ENCODE measurements around a stretch of chr3.

DNA sequence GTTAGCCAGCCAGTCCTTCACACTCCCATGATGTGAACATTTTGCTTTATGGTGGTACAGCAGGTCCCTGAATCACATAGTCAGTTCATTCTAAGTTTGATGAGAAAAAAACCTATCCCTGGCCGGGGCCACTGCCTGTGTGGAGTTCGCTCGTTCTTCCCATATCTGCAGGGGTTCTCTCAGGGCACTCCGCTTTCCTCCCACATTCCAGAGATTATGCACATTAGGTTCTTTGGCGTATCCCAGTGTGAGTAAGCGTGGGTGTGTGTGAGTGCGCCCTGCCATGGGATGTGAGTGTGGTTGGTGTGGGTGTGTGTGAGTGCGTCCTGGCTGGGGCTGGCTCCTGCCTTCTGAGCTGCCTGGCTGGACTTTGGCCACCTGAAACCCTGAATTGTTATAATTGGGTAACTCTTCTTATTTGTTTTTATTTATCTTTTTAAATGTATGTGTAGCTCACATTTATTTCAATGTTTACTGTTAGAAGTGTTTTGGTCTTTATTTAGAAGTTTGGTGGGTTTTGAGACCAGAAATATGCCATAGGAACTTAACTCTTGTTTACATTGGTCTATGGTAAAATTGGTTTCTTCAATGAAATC is 64.1 kb upstream of the PPARG start:
- PRO-cap = no peak
CAGE:
- cytosol, long polyA minus RNA = no peak
- cytosol, long polyA plus RNA = no peak
- long polyA plus RNA = no peak
- nucleus, long polyA minus RNA = no peak
- nucleus, long polyA plus RNA = no peak

DNA sequence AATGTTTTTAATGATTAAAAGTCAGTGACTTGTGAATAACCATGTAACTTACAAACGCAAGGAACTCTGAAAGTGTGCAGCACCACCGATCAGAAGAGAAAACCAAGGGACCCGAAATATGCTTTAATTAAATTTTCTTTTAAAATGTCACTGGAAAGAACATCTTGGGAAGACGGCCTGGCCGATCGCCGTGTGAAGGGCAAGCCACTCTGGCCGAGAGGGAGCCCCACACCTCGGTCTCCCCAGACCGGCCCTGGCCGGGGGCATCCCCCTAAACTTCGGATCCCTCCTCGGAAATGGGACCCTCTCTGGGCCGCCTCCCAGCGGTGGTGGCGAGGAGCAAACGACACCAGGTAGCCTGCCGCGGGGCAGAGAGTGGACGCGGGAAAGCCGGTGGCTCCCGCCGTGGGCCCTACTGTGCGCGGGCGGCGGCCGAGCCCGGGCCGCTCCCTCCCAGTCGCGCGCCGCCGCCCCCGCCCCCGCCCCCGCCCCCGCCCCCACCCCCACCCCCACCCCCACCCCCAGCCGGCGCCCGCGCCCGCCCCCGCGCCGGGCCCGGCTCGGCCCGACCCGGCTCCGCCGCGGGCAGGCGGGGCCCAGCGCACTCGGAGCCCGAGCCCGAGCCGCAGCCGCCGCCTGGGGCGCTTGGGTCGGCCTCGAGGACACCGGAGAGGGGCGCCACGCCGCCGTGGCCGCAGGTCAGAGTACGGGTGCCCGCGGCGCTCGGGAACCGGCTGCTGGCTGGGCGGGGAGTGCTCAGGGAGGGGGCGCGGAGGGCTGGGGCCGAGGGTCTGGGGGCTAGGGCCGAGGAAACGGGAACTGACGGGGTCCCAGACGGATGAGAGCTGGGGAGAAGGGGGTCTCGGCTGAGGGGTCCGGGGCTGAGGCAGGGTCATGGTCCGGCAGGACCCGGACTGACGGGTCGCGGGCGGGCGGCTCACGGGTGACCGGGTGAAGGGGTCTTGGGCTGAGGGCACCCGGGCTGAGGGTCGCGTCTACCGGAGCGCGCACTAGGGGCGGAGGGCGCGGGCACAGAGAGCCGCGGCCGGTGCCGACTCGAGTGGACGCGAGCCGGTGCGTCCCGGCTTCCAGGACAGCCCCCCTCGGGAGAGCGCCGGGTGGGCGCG is 1.2 kb upstream of the PPARG start:
- PRO-cap = no peak
CAGE:
- cytosol, long polyA minus RNA = no peak
- cytosol, long polyA plus RNA = no peak
- long polyA plus RNA = no peak
- nucleus, long polyA minus RNA = no peak
- nucleus, long polyA plus RNA = no peak

DNA sequence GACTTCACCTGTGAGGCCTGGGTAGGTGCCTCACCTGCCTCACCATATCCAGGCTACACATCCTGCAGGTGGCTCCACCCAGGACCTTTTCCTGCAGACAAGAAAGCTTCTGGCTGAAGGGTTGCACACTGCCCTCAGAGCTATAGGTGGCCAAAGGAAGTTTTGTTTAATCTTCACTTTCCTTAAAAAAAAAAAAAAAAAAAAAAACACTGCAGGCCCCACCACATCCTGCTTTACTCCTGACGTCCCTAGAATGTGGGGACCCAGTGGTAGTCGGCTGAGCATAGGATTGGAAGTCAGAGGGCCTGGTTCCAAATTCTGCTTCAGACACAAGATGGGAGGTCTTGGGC is 2.8 kb downstream of the MKRN2OS start:
- PRO-cap = no peak
CAGE:
- cytosol, long polyA minus RNA = no peak
- cytosol, long polyA plus RNA = no peak
- long polyA plus RNA = no peak
- nucleus, long polyA minus RNA = no peak
- nucleus, long polyA plus RNA = no peak

- PRO-cap = no peak
CAGE:
- cytosol, long polyA minus RNA = no peak
- cytosol, long polyA plus RNA = no peak
- long polyA plus RNA = no peak
- nucleus, long polyA minus RNA = no peak
- nucleus, long polyA plus RNA = no peak
These were observed 1.8 kb downstream of the MKRN2 start for GRCh38 chr3:12558769-12558976.

DNA sequence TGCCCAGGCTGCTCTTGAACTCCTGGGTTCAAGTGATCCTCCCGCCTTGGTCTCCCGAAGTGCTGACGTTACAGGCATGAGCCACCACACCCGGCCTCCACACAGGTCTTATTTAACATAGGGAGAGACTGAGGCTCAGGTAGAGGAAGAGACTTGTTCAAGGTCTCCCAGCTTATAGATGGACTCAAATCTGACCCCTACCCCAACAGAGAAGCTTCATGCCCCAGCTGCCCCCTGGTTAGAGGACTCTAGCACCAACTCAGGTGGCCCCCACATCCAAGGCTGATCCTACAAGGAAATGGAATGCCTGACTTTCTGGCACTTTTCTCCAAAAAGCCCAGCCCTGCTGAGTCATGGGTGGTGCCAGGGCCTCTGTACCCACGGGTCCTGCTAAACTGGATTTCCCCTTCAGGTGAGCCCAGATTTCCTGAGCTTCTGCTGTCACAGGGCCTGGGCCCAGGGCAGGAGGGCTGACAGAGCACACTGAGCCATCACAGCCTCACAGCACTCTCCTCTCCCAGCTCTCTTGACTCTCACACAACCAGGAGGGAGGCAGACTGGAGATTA is 5.5 kb downstream of the TMEM40 start:
- PRO-cap = no peak
CAGE:
- cytosol, long polyA minus RNA = no peak
- cytosol, long polyA plus RNA = no peak
- long polyA plus RNA = no peak
- nucleus, long polyA minus RNA = no peak
- nucleus, long polyA plus RNA = no peak

DNA sequence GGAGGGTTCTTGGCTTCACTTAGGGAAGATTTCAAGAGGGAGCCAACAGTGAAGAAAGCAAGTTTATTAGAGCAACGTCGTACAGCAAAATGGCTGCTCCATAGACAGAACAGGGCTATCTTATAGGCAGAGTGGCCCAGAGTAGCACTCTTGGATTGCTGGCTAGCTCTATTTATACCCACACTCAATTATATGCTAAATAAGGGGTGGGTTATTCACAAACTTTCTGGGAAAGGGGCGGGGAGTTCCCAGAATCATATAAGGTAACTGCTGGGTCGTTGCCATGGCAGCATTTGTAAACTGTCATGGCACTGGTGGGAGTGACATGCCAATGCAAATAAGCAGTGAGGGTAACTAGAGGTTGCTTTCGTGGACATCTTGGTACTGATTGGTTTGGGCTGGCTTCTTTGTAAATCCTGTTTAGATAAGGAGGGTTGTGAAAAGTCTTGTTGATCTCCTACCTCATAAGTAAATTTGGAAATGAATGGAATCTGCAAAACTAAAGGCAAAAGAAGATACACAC is 14.0 kb upstream of the CAND2 start:
- PRO-cap = no peak
CAGE:
- cytosol, long polyA minus RNA = no peak
- cytosol, long polyA plus RNA = no peak
- long polyA plus RNA = no peak
- nucleus, long polyA minus RNA = no peak
- nucleus, long polyA plus RNA = no peak

GRCh38 chr3:12809990-12810902 is 13.8 kb downstream of the CAND2 start:
- PRO-cap = bidirectional peak, plus-strand start at chr3:12810529, minus-strand start at chr3:12810326
CAGE:
- cytosol, long polyA minus RNA = no peak
- cytosol, long polyA plus RNA = no peak
- long polyA plus RNA = no peak
- nucleus, long polyA minus RNA = no peak
- nucleus, long polyA plus RNA = no peak

GRCh38 chr3:12868913-12869529 is 27.7 kb upstream of the RPL32 start:
- PRO-cap = no peak
CAGE:
- cytosol, long polyA minus RNA = no peak
- cytosol, long polyA plus RNA = no peak
- long polyA plus RNA = no peak
- nucleus, long polyA minus RNA = no peak
- nucleus, long polyA plus RNA = no peak

DNA sequence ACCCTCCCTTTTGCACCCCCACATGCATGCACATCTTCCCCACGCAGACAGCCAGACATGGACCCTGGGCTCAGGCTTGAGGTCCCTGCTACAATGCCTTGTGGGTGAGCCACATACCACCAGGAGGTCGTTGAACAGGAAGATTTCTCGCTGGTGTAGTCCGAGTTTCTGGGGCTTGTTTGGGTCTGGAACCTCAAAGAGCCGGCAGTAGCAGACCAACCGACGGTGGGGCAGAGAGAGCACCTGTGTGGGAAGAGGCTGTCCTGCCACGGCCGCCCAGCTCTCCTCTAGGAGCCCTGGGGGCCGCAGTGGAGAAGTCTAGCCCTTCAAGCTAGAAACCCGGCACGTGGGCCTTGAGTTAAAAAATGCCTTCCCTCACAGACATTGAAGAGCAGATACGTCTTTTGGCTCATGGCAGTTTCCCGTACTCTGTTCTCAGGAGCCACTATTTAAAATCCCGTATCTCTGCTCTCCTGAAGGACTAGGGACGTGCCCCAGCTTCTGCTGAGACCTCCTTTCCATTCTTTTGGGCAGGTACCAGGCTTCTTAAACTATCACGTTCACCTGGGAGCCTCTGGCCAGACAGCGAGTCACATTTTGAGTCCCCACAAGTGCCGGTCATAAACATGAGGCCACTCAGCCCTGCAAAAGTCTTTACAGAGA is 72.1 kb upstream of the RPL32 start:
- PRO-cap = no peak
CAGE:
- cytosol, long polyA minus RNA = no peak
- cytosol, long polyA plus RNA = no peak
- long polyA plus RNA = no peak
- nucleus, long polyA minus RNA = no peak
- nucleus, long polyA plus RNA = no peak

GRCh38 chr3:12974599-12975184 is 98.5 kb downstream of the IQSEC1 start:
- PRO-cap = no peak
CAGE:
- cytosol, long polyA minus RNA = no peak
- cytosol, long polyA plus RNA = no peak
- long polyA plus RNA = no peak
- nucleus, long polyA minus RNA = no peak
- nucleus, long polyA plus RNA = no peak

DNA sequence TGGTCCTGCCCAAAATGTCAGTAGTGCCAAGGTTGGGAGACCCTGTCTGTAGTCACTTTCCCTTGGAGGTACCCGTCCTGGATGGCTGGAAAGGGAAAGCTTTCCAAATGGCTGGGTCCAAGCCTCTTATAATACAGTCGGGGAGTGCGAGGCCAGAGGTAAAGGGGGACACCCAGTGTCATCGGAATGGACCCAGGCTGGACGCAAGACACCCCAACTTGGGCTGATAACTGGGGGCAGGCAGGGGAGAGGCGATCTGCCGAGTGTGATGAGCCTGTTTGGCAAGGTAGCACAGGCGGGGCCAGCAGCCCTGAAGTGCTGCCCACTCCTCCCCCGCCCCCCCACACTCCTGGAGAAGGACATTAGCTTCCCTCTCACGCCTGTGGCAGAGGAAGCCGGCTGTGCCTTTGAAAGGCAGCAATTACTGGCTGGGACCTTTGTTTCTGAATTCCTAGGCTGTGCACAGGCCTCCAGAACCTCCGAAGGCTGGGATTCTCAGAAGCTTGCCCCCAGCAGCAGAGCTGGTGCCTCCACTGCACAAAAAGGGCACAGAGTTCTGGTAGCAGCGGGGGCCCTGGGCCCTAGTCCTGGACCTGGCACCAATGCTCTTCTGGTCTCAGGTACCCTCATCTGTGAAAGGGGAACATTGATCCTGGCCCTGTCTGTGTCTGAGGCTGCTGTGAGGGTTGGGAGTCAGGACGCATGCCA is 28.7 kb downstream of the IQSEC1 start:
- PRO-cap = no peak
CAGE:
- cytosol, long polyA minus RNA = no peak
- cytosol, long polyA plus RNA = no peak
- long polyA plus RNA = no peak
- nucleus, long polyA minus RNA = no peak
- nucleus, long polyA plus RNA = no peak

DNA sequence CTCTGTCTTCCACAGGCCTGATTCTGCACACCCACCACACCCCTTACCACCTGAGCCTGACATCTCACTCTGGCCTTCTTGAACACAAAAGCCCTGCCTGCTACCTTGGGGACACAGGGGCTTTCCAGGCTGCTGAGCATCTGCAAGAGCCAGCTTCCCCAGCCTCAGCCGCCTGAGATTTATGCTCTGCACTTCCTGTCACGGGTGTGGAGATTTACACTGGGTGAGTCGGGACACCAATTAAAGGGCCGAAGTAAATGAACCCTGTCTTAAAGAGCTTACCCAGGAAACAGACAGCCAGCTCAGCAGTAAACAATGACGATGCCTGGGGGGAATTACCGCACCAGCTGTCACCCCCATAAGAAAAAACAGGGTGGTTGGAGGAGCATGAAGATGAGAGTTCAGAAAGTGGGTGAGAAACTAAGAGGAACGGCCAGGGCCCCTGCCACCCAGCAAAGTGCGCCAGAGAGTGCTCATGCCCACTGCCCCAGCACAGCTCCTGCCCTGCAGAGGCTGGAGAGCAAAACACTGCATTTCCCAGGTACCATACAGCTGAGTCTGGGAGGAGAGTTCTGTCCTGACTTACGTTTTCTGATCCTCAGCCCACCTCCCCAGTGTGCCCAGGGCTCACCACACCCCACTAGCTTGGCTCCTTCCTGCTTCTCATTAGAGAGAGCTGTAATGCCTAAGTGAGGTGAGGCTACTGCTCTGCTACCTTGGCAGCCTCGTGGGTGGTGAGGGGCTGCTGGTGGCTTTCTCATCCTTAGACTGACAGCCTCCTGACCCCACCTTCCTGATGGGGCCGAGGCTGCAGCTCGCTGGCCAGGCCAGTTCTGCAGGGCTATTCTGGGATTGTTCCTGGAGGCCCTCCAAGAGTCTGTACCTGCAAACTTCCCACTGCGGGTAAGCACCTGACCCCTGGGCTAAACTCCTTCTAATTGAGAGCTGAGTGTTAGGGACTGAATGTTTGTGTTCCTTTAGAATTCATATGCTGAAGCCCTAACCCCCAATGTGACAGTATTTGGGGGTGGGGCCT is 37.7 kb upstream of the IQSEC1 start:
- PRO-cap = no peak
CAGE:
- cytosol, long polyA minus RNA = no peak
- cytosol, long polyA plus RNA = no peak
- long polyA plus RNA = no peak
- nucleus, long polyA minus RNA = no peak
- nucleus, long polyA plus RNA = no peak

- PRO-cap = no peak
CAGE:
- cytosol, long polyA minus RNA = no peak
- cytosol, long polyA plus RNA = no peak
- long polyA plus RNA = no peak
- nucleus, long polyA minus RNA = no peak
- nucleus, long polyA plus RNA = no peak
These were observed 71.0 kb upstream of the IQSEC1 start for GRCh38 chr3:13144066-13144816.

GRCh38 chr3:13246093-13246412 is 172.8 kb upstream of the IQSEC1 start:
- PRO-cap = no peak
CAGE:
- cytosol, long polyA minus RNA = no peak
- cytosol, long polyA plus RNA = no peak
- long polyA plus RNA = no peak
- nucleus, long polyA minus RNA = no peak
- nucleus, long polyA plus RNA = no peak

GRCh38 chr3:13263550-13264782 is 156.2 kb downstream of the NUP210 start:
- PRO-cap = no peak
CAGE:
- cytosol, long polyA minus RNA = no peak
- cytosol, long polyA plus RNA = no peak
- long polyA plus RNA = no peak
- nucleus, long polyA minus RNA = no peak
- nucleus, long polyA plus RNA = no peak

GRCh38 chr3:13465207-13465550 is 14.9 kb upstream of the HDAC11 start:
- PRO-cap = no peak
CAGE:
- cytosol, long polyA minus RNA = no peak
- cytosol, long polyA plus RNA = no peak
- long polyA plus RNA = no peak
- nucleus, long polyA minus RNA = no peak
- nucleus, long polyA plus RNA = no peak

GRCh38 chr3:13627440-13627932 is 78.6 kb downstream of the FBLN2 start:
- PRO-cap = no peak
CAGE:
- cytosol, long polyA minus RNA = no peak
- cytosol, long polyA plus RNA = no peak
- long polyA plus RNA = no peak
- nucleus, long polyA minus RNA = no peak
- nucleus, long polyA plus RNA = no peak

- PRO-cap = no peak
CAGE:
- cytosol, long polyA minus RNA = no peak
- cytosol, long polyA plus RNA = no peak
- long polyA plus RNA = no peak
- nucleus, long polyA minus RNA = no peak
- nucleus, long polyA plus RNA = no peak
These were observed 83.0 kb downstream of the CHCHD4 start for GRCh38 chr3:14041771-14042021.

DNA sequence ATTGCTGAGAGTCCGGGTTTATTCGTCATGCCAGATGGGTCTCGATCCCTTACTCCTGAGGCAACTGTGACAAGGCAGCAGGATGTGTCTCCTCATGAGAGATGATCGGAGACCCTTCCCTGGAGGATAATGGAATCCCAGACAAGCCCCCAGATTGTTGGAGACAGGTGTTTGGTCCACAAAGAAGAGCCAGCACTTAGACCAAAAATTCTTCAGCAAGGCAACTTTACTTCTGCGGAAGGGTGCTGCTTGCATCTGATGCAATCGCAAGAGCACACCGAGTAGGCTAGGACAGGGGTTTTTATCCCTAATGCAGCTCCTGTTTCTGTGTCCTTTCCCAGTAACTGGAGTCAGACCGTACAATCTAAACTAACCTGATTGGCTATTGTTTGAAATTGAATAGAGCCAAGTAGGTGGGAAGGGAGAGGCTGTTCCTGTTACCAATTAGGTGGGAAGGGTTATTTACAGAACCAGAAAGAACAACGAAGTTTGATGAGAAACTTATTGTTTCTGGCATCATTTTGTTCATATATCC is 77.7 kb downstream of the CHCHD4 start:
- PRO-cap = no peak
CAGE:
- cytosol, long polyA minus RNA = no peak
- cytosol, long polyA plus RNA = no peak
- long polyA plus RNA = no peak
- nucleus, long polyA minus RNA = no peak
- nucleus, long polyA plus RNA = no peak

DNA sequence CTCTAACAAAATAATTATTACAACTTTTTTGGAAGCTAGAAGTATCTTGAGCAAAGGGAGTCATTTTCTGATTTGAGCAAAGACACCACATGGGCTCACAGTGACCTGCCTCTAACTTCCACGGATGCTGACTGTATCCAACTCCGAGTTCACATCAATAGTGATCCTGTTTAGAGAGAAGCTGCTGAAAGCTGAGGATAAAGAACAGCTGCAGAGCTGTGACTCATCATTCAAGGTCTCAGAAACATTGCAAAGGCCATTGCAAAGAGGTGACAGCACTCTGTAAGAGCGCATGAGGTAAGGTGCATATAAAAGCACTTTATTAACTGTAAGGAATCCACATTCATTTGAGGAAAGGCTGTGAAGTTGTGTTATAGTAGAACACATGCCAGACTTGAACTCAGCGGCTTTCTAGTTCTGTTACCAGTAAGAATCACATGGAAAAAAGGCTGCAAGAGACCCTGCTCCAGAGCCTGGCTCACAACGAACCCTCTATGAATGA is 111.0 kb downstream of the LSM3 start:
- PRO-cap = no peak
CAGE:
- cytosol, long polyA minus RNA = no peak
- cytosol, long polyA plus RNA = no peak
- long polyA plus RNA = no peak
- nucleus, long polyA minus RNA = no peak
- nucleus, long polyA plus RNA = no peak

Measured in endothelial cell of umbilical vein (primary cell).